Zone of skin (tissue), 1 donor: ENCODE measurements around the genes MCAM and TRIM29.

- RRBS, result no CpG with 5 or more reads among the region's 8 CpGs
Measured at GRCh38 chr11:119144718-119145162, 4.1 kb upstream of the ABCG4 start.

- RRBS, result no CpG with 5 or more reads among the region's 8 CpGs
Measured at GRCh38 chr11:119167851-119168444, 577 bp upstream of the NLRX1 start.

- RRBS, result no CpG with 5 or more reads among the region's 20 CpGs
Measured at GRCh38 chr11:119311999-119313055, 4.6 kb downstream of the MCAM start.

- RRBS, result 5% methylated on average over 4 of the region's 32 CpGs
Measured at GRCh38 chr11:119315074-119316173, 1.5 kb downstream of the MCAM start.

DNA sequence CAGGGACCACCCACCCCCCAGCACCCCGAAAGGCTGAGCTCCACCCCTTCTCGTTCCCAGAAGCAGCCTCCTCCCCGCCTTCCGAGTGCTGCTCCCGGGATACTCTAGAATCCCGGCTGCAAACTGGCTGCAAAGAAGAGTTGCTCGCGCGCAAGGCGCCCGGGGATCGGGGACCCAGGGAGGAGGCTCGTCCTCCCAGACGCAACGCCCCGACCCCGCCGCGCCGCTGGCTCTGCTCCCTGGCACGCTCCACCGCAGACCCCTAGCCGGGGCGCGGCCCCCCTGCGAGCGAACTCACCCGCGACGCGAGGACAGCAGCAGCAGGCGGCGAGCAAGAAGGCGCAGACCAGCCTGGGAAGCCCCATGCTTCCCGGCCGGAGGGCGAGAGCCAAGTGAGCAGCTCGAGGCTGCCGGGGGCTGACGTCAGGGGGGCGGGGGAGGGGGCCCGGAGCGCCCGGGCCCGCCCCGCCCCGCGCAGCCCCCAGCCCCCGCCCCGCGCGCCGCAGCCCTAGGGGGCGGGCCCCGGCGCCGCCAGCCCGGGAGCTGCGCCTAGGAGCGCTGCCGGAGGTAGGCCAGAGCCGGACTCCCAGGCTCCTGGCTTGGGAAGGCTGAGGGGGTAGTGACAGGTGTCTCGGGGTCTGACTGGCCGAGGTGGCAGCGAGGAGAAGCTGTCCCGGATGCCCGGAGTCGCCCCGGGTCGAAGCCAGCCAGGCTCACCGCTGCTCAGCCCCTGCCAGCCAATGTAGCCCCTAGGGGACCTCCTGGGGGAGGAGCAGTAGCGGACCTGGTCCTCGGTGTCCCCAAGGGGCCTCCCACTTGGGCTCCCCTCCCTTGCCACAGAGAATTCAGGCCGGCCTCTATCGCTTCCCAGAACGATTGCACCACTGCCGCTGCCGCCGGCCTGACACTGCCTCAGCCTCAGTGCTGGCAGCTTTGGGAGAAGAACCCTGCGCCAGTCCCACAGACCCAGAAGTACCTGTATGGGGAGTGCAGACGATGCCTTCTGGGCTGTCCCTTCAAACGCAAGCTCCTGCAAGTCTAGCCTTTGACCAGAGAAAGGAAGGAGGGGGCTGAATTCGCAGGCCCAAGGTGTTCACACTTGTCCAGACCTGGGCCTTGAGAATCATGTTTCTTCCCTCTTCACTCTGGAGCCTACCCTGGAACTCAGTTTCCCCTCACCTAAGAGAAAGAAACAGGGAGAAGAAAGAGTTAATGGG, at the start of gene MCAM:
Gene MCAM (minus strand): TSS at position 394 of the 1,217 bp plus-strand sequence.
- RRBS, result 2% methylated on average over 48 of the region's 83 CpGs

- RRBS, result no CpG with 5 or more reads among the region's 9 CpGs
Measured at GRCh38 chr11:119375466-119375960, 6.0 kb downstream of the USP2 start.

DNA sequence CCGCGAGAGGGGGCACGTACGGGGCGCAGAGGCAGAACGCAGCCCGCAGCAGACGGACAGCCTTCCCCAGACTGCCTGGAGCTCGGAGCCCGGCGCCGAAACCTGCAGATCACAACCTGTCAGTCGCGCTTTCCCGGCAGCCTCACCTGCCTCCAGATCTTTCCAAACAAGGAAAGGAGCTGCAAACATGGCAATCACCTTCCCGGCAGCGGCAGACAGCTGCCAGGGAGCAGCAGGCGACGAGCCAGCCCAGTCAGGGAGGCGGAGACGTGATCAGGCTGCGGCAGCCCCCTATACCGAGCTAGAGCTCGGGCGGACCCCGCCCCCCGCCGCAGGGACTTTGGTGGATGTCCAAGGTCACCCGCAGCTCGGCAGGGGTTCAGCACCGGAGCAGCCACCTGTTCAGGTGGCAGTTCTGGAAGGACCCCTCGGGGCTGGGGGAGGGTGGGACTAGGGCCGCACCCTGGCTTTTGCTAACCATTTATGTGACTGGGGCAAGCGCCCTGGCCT, 143.9 kb downstream of the NECTIN1 start:
- RRBS, result 4% methylated on average over 11 of the region's 34 CpGs

GRCh38 chr11:119709525-119710173, 19.4 kb downstream of the NECTIN1 start:
- RRBS, result no CpG with 5 or more reads among the region's 13 CpGs

DNA sequence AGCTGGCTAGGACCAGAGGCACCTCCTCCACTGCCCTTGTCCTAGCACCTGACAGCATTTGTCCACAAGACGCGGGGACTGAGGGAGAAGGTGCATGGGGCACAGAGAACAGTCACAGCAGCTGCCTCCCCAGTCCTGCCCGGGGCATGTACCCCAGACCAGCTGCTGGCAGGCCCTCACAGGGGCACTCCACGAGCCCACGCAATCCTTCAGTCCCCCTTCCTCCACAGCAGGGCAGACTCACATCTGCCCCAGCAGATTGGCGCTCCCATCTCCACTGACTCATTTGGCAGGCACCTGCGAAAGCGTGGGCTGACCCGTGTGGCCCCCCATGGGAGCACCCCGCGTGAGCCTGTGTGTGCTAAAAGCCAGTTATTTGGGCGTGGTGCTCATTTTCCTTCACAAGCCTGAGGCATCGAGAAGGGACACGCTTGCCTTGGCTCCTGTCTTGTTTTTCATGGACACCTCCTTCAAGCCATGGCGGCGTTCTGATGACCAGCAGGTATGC, 8.8 kb downstream of the NECTIN1 start:
- RRBS, result no CpG with 5 or more reads among the region's 16 CpGs

GRCh38 chr11:119832589-119832955, 103.6 kb upstream of the NECTIN1 start:
- RRBS, result 64% methylated on average over 3 of the region's 7 CpGs

DNA sequence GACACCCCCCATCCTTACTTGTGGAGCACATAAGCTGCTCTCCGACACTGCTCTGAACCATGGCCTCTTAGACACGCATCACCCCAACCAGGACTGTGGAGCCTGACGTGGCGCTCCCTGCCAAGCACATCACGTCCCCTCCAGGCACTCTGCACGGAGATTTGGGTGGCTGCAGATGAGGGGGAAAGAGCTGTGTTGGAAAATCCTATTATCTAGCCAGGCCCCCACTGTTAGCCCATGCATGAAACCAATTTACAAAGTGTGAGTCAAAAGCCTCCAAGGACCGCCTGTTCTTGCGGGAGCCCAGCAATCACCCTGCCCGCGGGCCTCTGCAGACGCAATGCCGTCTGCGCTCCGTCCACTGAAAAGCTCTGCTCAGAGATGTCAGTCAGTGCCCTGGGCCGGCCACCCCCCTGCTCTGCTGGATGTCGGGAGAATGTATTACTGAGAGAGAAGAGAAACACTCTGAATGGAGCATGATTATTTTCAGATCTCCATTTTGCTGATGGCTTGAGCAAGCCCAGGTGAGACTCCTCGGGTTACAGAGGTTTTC, 163.4 kb upstream of the NECTIN1 start:
- RRBS, result no CpG with 5 or more reads among the region's 17 CpGs

DNA sequence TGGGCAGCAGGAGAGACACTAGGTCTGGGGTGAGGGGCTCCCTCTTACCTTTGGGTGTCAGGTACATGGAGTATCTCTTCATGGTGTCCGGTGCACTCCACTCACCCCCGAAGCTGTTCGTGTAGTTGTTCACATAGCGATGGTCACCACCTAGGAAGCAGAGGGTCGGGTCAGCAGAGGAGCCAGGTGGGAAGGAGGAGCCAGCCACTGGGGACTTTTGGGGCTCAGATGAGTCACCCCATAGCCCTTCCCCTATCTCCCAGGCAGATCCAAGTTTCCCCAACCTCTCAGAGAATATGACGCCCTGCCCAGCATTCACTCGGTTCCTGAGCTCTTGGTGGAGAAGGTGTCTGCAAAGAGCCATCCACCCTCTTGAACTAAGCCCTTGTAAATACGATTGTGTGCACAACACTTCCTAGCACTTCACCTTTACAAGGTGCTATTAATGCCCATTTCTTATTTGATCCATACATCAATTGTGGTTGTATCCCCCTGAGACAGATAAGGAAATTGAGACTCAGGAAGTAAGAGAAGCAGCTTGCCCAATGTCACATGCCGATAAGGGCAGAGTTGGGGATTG, 14.9 kb downstream of the TRIM29 start:
- RRBS, result no CpG with 5 or more reads among the region's 9 CpGs

DNA sequence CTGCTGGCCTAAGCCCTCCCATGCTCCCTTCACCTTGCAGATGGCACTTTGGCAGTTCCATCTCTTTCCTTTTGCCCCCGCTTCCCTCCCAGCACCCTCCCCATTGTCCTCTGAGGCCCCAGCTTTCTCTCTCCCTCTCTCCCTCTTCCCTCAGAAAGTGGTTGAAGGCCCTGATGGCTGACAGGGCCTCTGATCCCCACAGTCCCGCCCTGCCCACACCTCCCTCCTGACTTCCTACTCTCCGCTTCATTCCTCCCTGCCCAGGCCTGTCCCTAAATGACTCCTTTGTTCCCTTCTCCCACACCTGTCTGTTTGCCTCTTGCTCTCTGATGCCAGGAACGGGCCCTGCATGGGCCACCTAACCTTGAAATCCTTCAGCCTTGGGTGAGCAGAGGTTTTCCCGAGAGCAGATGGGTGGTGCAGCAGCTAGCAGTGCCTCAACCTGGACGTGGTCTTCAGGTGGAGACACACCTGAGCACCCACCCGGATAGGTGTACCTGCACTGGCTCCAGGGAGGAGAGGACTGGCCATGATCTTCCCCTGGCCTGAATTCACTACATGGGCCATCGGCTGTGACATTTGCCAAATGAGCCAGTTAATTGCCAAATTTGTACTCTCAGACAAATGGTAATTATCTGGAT, 5.7 kb downstream of the TRIM29 start:
- RRBS, result no CpG with 5 or more reads among the region's 8 CpGs

DNA sequence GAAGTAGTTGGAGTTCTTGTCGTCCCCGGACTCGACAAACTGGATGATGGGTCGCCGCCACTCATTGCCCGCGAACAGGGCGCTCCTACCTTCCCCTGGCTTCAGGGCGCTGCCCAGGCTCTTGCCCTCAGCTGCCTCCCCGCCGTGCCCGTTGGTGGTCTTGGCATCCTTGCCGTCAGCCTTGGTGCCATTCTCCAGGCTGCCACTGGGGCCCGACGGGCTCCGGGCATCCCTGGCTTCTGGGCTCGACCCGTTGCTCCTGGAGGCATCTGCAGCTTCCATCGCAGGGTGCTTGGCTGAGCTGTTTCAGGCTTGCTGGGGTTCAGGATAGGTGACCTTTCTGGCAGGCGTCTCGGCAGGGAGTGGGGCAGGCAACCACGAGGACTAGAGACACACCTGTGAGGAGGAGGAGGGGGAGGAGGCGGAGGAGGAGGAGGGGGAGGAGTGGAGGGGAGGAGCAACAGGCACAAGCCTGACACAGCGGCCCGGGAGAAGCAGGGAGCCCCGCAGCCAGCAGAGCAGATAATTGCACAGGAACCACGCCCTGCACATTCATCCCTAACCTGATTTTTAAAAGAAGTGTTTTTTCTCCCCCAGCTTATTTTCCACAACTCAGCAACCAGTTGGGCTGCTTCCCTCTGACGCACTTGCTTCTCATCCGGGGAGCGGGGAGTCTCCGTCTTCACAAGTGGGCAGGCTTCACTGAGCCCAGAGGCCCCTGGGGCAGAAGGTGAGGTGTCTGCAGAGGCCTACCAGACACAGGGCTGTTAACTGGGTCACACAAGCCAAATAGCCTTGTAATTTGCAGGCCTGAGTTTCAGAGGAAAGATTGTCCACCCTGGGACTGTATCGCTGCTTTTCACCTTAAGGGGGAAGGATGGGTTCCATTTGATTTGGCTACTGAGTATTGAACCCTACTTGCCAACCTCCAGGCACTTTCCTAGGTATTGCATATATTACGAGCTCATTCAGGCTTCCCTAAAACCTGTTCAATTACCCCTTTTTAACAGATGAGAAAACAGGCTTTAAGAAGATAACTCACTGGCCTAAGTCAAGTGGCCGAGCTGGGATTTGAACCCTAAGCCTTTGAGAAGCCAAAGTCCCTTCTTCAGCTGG, at the start of gene TRIM29:
Gene TRIM29 (minus strand): TSS at position 364 of the 1,116 bp plus-strand sequence.
- RRBS, result no CpG with 5 or more reads among the region's 34 CpGs

DNA sequence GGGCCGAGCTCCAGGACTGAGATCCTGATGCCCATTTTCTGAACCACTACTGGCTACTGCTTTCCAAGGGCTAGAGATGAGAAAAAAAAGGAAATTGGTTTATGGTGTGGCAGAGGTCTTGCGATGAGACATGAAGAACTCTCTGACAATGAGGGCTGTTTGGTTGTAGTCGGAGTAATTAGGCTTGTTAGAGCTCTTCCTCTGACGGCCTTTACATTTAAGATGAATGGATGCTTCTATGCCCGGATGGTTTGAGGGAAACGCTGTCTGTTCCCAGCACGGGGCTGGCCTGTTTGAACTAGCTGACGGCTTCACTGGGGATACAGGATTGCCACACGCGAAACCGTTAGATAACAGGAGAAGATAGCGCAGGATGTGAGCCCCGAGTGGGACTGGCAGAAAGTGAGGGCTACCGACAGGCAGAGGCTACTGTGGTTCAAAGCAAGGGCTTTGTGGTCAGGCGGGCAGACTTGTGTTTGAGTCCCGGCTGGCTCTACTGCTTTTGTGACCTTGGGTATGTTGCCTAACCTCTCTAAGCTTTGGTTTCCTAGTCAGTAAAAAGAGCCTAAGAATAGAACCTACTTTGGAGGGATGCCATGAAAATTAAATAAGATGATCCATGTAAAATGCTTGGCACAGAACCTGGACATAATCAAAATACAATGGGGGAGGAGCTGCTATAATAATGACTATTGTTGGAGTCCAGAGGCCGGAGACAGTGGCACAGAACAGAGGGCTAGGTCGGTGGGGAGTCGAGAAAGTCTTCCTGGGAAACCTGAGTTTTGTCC, 2.8 kb upstream of the OAF start:
- RRBS, result no CpG with 5 or more reads among the region's 19 CpGs

GRCh38 chr11:120215521-120216534, 5.0 kb downstream of the OAF start:
- RRBS, result no CpG with 5 or more reads among the region's 17 CpGs

GRCh38 chr11:120220398-120221116, 9.7 kb downstream of the OAF start:
- RRBS, result 86% methylated on average over 3 of the region's 9 CpGs

DNA sequence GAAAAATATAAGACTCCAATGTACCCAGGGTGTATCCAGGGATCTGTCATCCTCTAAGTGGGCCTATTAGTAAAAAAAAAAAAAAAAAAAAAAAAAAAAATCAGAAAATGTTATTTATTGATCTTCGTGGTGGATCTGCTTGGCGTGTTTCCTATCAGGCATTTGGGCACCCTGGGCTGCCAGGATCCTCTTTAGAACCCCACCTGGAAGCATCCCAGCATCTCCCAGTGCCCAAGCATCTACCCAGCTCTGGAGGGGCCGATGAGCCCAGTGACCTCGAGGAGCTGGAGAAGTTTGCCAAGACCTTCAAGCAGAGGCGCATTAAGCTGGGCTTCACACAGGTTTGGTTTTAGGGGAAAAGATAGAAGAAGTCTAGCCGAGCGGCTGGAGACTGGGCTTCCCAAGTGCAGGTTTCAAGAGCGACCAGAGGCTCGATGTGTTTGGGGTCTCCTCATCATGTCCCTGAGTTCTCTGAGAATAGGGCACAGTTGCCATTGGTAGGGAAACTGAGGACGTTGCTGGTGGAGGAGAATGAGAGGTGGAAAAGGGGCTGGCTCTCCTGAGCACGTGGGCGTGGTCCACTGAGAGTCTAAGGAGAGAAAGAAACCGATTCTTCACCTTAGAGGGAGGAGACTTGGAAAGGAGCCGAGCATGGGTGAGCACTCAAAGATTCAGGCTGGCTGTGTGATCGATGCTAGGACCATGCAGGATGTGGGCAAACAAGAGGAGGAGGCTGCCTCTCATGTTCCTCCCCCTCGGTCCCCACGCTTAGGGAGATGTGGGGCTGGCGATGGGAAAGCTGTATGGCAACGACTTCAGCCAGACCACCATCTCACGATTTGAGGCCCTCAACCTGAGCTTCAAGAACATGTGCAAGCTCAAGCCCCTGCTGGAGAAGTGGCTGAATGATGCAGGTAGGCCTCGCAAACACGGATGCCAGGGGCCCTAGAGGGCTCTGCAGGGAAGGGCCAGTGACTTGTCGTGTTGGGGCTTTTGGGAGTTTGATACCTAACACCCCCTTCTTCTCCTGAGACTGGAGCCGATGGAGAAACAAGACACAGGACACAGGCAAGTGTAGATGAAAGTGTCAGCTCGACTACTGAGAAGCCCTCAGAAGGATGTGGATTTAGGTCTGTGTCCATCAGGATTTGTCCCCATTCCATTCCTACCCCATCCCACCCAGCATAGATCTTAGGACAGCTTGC, 19.8 kb upstream of the TLCD5 start:
- RRBS, result no CpG with 5 or more reads among the region's 25 CpGs

DNA sequence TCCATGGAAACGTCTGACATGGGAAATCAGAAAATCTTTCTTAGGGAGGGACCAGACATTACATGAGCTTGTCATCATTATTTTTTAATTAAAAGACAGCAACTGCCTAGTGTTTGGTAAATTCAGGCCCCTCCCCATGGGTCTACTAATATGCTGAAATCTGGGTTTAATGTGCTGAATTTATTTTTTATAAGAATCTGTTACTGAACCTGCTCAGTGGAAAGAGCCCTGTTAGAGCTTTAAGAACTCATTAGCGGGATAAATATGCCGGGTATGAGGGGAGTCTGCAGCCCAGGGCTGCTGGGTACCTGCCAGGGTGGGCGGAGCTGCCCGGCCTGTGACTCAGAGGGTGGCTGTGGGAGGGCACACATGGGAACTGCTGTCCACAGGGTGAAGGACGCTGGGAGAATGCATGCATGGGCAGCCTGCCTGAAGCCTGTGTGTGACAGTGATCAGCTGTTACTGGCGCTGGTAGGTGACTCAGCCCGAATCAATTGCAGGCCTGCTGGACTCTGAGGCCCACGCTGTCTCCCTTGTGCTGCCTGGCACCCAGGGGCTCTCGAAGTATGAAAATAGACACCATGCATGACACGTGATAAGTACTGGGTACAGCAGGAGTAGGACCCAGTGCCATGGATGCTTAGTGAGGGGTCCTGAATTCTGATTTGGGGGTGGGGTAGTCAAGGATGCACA, 36.2 kb downstream of the GRIK4 start:
- RRBS, result 12% methylated on average over 3 of the region's 11 CpGs